SK-MEL-5 (cell line): ENCODE results near the gene FBXL4.

DNA sequence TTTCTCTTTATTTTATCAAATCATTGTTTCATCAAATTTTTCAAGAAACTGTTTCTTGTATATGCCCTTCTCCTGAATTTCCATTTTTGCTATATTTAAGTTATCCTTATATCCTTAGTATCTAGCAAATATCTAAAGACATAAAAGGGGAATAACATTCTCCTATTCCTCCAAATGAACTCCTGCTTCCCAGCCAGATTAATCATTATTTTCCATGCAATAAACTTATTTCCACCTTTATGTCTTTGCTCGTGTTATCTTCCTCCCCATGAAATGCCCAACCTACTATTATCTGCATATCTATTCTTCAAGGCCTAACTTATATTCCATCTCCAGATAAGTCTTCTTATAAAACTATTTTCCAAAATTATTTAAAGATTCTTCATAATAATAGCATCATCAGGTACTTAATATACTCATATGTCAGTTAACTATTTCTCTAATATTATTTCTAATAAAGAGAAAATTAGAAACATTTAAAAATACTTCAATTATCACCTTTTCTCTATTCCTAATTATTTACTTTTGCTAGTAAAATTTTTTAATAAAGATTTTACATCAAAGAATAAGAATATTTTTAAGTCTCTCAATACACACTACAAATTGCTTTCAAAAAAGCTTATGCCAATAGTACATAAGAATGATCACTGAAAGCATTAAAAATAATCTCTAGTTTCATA lies 29.4 kb downstream of the FBXL4 start:
RAMPAGE:
- cytosol, long total RNA, result no peak
- long total RNA, result no peak
- nucleus, long total RNA, result no peak

RAMPAGE:
- cytosol, long total RNA, result no peak
- long total RNA, result no peak
- nucleus, long total RNA, result no peak
Observed at GRCh38 chr6:98946667-98947303, 961 bp downstream of the FBXL4 start.

RAMPAGE:
- cytosol, long total RNA, result no peak
- long total RNA, result start-site peak on the minus strand at chr6:98947894-98947946, 182 and 72 reads in 2 replicates
- nucleus, long total RNA, result start-site peak on the minus strand at chr6:98947896-98947948, 355 and 48 reads in 2 replicates
Observed at GRCh38 chr6:98947304-98948397, at the start of gene FBXL4. TSS of gene FBXL4 (minus strand) at chr6:98947946.

RAMPAGE:
- cytosol, long total RNA, result no peak
- long total RNA, result no peak
- nucleus, long total RNA, result no peak
Observed at GRCh38 chr6:99397406-99397868, 3.4 kb upstream of the COQ3 start.

GRCh38 chr6:100461276-100461907 lies 3.3 kb downstream of the SIM1 start:
RAMPAGE:
- cytosol, long total RNA, result no peak
- long total RNA, result no peak
- nucleus, long total RNA, result no peak

DNA sequence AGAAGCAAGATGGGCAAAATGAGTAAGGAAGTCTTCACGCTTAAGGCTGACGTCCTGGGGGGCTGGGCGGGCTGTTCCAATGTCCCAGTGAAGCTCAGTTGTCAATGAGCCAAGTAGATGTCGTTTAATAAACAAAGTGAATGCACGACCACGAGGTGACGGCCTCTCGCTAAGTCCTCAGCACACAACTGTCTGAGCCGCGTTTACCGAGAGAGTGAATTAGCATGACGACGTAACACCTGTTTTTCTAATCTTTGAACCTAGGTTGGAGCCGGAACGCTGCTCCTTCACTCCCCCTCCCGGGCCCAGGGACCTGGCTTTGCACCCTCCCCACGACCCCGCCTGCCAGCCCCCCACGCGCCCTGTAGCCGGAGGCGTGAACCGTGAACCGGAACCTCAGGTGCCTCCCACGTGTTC lies 2.2 kb upstream of the SIM1 start:
RAMPAGE:
- cytosol, long total RNA, result no peak
- long total RNA, result no peak
- nucleus, long total RNA, result no peak

DNA sequence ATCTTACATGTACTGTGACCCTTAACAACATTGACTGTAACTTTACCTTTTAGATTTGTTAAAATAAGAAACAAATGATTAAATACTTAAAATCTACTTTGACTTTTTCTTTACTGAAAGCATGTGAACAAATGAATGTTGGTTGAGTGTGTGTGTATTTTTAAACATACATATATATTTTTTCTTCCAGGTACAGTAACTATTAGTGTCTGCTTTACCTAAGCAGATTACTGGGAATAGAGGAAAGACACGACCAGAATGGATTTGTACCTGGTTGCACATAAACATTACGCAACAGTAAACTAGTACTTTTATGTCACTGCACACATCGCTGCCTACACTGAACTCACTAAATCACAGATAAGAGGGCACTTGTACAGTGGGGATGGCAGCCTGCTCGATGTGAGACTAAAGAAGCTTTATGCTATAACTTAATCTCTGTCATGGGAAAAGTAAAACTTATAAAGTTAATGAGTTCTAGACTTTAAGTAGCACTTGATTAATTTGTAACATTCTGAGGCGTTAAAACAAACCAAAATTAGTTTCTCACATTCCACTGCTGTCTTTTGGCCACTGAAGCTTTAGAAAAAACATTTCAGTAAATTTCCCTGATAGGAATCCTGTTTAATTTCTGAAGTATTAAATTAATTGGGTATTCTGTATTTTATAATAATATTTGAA lies 89.5 kb upstream of the SIM1 start:
RAMPAGE:
- cytosol, long total RNA, result no peak
- long total RNA, result no peak
- nucleus, long total RNA, result no peak

RAMPAGE:
- cytosol, long total RNA, result no peak
- long total RNA, result no peak
- nucleus, long total RNA, result no peak
Observed at GRCh38 chr6:104489317-104489650, 370.4 kb downstream of the HACE1 start.

DNA sequence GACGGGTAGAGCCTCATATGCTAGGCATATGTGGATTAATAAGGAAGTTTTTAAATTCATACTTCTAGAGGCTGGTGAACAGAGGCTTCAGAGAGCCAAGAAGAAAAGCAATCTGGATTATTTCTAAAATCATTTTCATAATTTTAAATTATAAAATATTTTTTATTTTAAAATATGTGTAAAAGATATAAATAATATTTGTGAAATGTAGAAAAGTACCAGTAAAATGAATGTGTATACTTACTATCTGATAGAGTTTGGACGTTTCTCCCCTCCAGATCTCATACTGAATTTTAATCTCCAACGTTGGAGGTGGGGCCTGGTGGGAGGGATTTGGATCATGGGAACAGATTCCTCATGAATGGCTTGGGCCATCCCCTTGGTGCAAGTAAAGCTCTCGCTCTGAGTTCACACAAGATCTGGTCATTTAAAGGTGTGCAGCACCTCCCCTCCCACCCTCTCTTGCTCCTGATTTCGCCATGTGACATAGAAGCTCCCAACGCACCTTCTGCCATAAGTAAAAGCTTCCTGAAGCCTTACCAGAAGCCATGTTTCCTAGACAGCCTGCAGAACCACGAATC lies 219.1 kb downstream of the HACE1 start:
RAMPAGE:
- cytosol, long total RNA, result no peak
- long total RNA, result no peak
- nucleus, long total RNA, result no peak

DNA sequence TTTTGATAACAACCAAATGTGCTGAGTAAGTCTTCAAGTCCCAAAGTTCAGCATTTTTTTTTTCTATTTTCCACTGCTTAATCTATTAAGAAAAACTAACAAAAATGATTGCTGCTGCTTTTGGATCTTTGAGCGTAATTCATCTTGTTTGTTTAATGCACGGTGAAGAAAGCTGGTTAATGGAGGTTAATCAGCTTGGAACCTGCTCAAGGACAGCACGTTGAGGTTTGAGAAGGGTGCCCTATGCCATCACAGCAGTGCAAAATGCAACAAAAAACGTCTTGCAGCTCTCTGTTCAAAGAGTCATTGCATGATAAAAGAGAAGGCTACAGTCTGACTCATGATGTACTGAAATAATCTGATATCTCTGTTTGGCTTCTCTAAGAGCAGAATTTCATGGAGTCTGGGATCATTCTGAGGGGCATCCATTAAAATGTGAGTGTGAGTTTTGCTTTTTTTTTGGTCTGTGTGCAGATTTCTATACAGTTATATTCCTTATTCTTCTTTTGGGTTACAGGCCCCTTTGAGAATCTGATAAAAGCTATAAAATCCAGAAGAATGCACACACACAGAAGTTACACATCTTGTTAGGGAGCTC lies 80.6 kb upstream of the PREP start:
RAMPAGE:
- cytosol, long total RNA, result no peak
- long total RNA, result no peak
- nucleus, long total RNA, result no peak

GRCh38 chr6:105646222-105647171 lies 243.6 kb upstream of the PREP start:
RAMPAGE:
- cytosol, long total RNA, result no peak
- long total RNA, result no peak
- nucleus, long total RNA, result no peak

RAMPAGE:
- cytosol, long total RNA, result no peak
- long total RNA, result no peak
- nucleus, long total RNA, result no peak
Observed at GRCh38 chr6:105796096-105796771, 289.9 kb upstream of the PRDM1 start.

DNA sequence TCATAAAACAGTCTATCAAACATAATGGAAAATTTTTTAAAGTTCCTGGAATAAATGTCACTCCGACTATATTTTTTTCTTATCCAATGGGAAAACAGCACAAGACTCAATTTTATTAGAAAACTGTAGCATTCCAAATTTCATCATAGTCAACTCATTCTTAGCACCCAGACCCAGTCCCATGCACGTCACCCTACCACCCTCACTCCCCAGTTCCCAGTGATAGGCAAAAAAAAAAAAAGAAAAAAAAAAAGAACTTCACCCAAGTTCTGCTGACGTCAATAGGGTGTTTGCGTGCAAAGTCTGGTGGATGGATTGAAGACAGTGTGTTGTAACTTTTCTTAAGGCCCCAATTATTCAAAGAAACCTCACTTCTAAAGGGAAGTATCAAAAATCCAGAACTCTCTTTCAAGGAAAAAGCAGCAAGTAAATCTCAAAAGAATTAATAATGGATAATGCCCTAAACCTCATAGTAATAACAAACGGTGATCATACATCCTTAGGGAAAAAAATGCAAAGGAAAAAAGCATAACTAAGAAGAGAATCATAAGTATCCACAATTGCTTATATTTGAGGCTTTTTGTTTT lies 213.8 kb upstream of the PRDM1 start:
RAMPAGE:
- cytosol, long total RNA, result no peak
- long total RNA, result no peak
- nucleus, long total RNA, result no peak

DNA sequence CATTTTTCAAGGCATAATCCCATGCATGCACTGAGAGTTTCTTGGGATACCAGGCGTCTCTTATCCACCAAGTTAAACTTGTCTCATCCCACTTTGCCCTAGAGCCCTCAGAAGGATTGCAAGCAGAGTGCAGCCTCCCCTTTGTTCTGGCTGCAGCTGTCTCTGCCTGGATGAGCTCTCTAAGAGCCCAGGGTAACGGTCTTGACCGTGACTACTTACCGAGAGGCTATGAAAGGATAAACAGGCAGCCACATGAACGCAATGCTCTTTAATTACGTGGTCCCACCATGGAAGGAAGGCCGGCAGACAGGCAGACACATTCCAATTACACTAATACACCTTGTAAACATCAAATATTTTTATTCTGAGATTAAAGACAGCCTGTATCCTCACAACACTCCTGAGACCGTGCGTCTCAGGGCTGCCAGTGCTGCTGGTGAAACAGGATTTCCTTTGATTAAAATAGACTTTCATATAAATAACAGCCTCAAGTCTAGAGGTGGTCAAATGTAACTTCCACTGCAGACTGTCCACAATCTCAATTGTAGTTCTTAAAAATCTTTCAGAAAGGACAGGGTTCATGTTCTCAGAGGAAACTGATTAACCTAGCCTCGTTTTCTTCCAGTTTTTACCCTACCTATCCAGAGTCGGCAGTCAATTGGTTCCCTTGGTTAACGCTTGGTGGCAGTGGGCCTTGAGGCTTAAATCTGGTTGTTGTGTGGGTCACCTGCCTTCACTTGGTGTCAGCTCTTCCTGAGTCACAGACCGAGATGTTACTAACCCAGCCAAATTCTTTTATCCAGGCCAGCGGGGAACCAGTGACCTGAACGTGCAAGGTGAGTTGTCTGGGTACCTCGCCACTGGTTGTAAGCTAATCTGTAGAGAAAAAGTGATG lies 209.9 kb upstream of the PRDM1 start:
RAMPAGE:
- cytosol, long total RNA, result no peak
- long total RNA, result no peak
- nucleus, long total RNA, result no peak

DNA sequence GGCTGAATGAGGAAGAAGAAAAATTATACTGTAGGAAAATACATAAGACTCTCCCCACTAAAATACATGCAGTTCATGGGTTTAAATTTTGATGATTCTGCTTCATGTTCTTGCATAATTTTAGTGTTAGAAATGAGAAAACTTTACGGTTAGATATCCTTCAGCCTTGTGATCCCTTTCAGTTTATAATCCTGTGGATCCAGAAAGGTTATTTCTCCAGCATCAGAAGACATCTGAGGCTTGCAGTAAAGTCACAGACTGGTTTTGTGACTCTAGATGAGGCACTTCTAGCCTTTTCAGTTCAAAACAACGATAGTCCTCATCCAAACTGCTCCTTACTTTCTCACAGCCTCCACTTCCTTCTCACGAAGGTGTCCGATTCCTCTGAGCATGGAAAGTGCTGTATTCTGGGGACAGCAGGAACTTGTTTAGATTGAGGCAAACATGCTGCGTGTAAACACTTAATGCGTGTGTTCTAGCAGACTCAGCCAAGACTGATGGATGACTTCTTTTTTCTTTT lies 80.3 kb upstream of the PRDM1 start:
RAMPAGE:
- cytosol, long total RNA, result no peak
- long total RNA, result no peak
- nucleus, long total RNA, result no peak

GRCh38 chr6:106087158-106087967 lies 1.2 kb downstream of the PRDM1 start:
RAMPAGE:
- cytosol, long total RNA, result no peak
- long total RNA, result no peak
- nucleus, long total RNA, result no peak

DNA sequence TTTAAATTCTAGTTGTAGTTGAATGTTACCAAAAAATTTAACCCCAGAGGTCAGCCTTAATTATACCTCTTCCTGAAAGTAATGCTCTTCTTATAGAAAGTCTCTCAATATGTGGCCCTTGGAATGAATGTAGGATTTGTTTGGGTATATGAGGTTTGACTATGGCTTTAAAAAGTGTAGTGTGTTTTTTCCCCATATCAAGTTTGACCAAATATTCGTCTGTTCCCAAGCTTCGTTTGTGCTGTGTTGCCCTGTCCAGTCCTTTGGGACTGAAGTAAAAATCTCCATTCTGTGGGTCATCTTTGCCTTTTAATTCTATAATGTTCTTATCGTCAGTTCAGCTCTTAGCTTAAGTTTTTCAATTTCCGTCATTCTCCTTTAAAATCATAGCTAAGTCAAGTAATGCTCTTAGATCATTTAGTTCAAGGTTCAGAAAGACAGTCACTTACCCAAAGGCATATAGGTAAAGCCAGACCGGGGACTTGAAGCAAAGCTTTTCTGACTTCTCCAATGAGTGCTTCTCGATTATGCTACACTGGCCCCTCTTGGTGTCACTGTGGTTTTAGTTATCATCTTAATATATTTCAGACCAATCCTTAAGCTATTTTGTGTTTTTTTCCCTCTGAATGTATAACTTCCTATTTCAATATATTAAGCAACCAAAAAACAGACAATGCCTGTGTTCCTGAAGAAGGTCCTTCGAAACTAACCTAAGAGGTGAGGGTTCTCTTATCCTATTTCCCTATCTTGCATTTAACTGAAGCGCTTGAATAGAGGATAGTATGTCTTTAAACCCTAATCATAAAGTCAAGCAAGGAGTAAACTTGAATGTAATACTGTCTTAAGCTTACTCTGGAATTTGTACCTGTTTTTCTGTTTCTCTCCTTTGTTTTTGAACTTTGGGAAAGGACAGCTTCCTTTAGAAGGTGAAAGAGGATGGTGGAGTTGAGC lies 3.8 kb downstream of the PRDM1 start:
RAMPAGE:
- cytosol, long total RNA, result no peak
- long total RNA, result no peak
- nucleus, long total RNA, result no peak

DNA sequence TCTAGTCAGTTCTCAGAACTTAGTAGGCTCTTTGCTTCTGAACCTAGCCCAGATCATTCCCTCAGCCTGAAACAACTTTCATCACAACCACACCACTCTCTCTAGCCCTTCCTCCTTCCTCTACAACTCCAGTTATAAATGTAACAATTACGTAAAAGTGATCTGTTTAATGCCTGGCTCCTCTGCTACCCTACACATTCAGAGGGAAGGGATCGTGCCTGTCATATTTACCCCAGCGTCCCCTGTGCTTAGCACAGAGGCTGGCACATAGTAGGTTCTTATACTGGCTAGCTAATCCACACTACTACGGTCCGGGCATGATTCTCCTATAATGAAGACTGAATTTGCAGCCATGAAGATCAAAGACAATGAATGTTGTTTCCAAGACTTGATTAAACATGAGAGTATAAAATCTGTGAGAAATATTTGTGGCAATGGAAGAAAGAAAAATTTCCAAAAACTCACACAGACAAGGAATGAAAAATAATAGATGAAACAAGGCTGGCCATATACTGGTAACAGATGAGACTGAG lies 53.0 kb downstream of the ATG5 start:
RAMPAGE:
- cytosol, long total RNA, result no peak
- long total RNA, result no peak
- nucleus, long total RNA, result no peak

RAMPAGE:
- cytosol, long total RNA, result no peak
- long total RNA, result no peak
- nucleus, long total RNA, result no peak
Observed at GRCh38 chr6:106510995-106511223, 118.4 kb downstream of the RTN4IP1 start.

RAMPAGE:
- cytosol, long total RNA, result no peak
- long total RNA, result no peak
- nucleus, long total RNA, result no peak
Observed at GRCh38 chr6:106512384-106513614, 116.5 kb downstream of the RTN4IP1 start.